ENCODE data around the genes ELMO1 and MPLKIP.

DNA sequence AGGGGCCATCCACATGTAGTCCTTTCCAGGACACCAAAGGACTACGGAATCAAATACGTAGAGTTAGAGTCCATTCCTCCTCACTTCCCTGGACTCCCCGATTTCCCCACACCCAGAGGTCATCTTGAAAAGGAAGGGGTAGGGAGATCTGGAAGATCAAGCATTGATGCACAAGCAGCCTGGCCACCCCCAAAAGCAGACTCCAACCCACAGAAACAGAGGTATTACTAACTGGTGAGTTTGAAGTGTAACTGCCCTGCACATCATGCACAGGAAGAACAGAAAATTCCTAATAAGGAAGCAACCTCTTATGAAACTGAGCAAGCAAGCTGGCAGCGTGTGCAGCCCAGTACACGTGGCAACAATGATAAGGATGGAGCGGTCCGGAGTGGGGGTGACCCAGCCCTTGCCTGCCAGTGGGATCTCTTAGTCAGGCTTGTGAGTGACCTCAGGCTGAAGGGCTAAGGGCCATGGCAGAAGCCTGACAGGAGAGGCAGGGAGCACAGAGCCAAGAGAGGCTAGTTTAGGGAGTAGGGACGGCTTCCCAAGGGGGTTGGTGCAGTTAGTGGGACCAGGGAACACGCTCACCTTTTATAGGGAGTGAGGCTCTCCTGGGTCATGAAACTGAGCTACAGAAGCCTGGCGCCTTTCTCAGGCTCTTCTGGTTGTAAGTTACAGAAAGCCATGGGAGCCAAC is 22.0 kb upstream of the AOAH start:
- PRO-cap, result no peak

DNA sequence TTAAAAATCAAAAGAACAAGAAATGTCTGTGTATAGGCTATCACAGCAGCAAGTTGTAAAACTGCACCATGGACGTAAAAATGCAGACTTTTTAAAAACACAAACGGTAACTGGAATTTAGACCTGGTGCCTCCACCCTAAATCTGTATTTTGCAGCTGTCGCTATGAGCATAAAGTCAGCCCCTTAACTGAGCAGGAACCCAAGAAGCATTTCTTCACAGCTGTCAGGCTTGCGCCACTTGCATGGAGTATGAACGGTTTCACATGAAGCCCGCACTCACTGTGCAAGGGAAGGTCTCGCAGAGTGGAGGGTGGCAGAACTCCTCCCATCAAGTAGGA is 58.6 kb downstream of the ELMO1 start:
- PRO-cap, result no peak

GRCh38 chr7:37392154-37392377 is 56.6 kb downstream of the ELMO1 start:
- PRO-cap, result no peak

DNA sequence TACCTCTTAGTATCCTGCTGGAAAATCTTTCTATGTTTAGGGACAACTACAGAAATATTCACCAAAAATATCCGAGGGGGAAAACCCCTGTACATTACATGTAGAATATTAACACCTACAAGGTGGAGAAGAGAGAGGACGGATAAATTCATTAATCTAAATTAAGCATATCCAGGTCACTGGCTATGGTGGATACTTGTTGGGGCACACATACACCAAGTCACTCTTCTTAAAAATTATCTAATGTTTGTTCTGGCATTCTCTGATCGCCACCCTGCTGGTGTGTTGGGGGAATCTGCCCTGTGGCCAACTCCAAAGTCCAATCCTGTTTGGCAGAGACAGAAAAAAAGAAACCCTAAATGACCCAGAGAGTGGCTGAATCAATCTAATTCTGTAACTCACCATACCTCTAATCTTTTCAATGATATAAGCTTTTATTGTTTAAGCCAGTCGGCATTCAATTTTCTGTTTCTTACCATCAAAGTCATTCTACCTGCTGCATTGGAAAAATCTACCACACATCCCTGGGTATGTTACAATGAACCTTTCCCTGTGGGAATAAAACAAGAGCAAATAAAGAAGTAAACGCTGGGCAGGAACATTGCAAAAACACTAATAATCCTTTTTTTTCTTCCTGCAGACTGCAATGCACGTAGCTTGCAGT is 34.3 kb downstream of the ELMO1 start:
- PRO-cap, result no peak

DNA sequence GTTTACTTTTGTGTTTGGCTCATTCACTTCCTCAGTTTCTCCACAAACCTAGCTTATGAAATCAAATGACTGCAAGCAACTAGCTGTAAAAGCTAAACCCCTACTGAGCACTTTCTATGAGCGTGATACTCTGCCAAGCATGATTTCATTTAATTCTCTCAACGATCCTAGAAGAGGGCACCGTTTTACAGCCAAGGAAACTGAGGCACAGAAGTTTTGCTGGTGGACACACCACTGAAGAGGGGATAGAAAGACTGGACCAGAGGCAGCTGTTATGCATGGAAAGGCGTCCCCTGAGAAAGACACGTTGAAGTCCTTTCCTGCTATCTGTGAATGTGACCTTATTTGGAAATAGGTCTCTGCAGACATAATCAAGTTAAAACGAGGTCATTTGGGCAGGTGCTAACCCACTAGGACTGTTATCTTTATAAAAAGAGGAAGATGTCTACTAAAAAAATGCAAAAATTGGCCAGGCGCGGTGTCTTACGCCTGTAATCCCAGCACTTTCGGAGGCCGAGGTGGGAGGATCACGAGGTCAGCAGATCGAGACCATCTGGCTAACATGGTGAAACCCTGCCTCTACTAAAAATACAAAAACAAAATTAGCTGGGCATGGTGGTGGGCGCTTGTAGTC is 31.6 kb downstream of the ELMO1 start:
- PRO-cap, result no peak

DNA sequence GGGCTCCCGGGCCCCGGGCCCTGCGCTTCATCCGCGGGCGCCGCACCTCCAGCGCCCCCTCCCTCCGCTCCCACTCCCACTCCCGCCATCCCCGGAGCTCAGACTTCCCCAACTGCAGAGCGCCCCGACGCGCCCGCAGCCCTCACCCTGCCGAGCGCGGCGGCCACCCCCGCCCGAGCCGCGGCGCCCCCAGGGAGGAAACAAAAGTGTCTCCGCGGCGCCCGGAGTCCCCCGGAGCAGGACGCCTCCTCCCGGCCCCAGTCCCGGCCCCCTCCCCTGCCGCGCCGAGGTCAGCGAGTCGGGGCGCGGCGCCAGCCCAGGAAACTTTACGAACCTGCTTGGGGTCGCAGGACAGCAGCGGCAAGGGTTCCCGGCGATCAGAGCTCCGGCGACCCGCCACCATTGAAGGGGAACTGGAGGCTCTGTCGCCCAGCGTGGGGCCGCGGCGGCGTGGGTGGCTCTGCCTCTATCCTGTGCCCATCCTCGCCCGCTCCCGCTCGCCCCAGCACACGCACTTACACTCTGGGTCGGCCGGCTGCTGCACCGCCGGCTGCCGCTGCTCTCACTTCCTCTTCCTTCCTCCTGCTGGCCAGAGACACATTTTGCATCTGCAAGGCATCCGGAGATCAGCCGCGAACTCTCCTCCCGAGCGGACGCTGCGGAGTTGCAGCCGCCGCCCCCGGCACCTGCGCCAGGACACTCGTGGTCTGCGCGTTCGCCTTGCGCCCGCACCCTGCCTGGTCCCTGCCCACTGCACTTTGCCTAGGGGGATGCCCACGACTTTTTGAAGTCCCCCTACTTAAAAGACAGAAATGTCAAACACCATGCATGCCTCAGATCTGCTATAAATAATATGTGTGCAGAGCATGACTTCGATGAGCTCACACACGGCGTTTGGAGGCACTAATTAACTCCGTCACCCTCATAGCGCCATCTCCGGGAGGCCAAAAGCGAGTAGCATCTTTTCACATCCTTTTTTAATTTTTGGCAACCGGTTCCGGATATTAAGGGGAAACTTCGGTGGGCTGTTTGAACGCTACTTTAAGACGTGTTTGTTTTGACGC is at the start of gene ELMO1:
Gene ELMO1, minus strand, starts transcription at position 524 of the 1,064 bp plus-strand sequence.
- PRO-cap, result bidirectional peak, plus-strand start at position 626 of the sequence, minus-strand start at position 568 of the sequence

- PRO-cap, result no peak
Measured at GRCh38 chr7:38185359-38185722, 7.3 kb downstream of the STARD3NL start.

DNA sequence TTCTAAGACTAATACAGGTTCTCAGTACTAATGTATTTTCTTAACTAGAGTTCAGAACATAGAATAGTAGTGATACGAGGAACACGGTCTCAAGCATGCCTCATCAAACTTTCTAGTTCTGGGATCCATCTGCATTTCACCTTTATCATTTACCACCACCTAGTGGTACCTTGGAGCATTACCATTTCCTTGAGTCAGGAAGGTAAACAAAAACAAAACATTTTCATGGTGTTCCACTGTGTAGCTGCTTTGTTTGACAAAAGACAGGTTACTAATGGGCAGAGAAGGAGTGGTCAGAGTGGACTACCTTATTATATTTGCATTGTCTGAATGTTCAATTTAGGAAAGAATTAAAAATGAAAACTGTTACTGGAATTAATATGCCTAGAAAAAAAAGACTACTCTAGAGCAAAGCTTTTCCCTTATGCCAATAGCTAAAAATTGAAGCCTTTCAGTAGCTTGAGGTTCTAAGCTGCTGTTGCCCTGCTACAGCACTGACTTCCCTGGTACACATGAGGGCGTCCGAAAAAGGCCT is 44.5 kb downstream of the STARD3NL start:
- PRO-cap, result no peak

DNA sequence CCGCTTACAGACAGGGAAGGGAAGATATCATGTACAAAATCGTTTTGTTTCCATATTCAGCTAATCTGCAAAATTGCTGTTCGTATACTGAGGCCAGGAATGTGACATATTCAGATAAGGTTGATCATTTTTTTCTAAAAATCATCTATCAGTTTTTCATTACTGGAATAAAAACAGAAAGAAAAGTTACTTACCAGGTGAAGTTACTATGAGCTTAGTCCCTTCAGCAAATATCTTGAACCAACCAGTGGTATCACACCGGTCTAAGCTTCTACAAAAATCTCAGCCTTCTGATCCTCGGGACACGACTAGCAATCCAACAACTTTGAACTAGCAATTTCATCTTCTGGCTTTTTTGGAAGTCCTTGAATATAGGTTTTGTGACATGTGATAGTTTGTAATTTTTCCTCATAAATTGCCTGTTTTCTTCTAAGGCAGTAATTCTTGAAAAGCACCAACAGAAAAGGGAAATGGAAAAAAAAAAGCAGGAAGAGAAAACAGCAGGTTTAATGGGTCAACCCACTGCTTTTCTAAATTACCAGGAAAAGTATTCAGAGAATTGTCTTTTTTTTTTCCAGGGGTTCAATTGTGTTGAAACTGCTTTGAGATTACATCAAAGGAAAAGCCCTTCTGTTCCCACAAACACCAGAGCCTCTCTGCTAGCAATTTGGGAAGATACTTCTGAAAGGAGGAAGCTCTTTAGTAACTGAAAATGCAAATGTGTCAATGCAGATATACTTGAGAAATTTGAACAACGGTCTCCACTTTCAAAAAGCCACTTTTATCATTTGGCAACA is 98.2 kb downstream of the STARD3NL start:
- PRO-cap, result no peak

DNA sequence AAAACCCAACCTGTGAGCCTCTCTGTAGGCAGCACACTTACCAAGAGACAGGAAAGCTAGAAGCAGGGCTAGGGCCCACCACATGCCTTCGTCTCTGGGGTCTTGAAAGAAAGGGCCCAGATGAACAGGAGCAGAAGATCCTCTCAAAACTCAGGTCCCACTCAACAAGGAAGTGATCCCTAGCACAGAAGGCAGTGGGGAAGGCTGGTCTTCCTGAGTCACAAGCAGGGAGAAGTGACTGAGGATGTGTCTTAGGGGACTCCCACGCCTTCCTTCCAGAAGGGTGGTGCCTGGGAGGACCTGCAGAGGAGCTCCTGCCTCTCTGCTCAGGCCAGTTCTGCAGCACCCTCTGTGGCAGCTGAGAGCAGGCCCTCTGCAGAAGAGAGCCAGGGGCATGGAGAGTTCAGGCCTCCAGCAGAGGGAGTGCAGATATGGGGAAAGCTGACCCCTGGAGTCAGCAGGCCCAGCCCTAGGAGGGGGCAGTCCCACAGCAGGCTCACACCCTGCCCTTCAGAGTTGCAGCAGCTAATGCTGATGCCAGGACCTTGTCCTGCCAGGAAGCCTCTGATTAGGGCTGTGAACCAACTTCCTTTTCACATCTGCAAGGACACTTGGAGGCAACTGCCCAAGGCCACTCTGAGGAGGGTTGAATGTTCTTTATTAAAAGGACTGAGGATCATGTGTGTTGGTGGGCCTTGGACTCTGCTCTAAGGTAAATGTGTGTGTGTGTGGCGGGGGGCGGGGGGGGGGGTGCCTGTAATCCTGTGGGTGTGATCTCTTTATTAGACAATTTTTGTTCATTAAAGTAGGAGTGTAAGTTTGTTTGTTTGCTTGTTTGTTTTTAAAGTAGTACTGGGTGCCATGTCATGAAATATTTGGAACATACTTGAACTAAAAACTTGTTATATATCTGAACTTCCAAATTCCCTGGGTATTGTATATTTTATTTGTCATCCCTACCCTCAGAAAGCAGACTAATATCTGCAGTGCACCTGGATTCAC is 163.3 kb downstream of the STARD3NL start:
- PRO-cap, result no peak

DNA sequence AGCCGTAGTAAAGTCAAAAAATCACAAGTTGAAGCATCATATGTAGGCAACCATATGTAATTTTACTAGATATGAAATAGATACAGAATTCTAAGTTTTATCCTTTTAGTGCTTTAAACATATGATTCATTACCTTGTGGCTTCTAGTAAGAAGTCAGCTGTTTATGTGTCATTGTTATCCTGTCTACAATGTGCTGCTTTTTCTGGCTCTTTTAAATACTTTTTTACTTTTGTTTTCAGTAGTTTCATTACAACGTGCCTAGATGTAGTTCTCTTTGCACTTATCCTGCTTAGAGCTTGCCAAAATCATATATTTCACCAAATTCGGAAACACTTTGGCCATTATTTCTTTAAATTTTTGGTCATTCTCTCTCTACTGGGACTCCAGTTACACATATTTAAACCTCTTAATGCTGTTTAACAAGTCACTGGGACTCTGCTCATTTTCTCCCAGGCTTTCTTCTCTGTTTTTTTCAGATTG is 26.4 kb downstream of the YAE1 start:
- PRO-cap, result no peak

- PRO-cap, result no peak
Measured at GRCh38 chr7:39696475-39697058, 73.2 kb downstream of the RALA start.

DNA sequence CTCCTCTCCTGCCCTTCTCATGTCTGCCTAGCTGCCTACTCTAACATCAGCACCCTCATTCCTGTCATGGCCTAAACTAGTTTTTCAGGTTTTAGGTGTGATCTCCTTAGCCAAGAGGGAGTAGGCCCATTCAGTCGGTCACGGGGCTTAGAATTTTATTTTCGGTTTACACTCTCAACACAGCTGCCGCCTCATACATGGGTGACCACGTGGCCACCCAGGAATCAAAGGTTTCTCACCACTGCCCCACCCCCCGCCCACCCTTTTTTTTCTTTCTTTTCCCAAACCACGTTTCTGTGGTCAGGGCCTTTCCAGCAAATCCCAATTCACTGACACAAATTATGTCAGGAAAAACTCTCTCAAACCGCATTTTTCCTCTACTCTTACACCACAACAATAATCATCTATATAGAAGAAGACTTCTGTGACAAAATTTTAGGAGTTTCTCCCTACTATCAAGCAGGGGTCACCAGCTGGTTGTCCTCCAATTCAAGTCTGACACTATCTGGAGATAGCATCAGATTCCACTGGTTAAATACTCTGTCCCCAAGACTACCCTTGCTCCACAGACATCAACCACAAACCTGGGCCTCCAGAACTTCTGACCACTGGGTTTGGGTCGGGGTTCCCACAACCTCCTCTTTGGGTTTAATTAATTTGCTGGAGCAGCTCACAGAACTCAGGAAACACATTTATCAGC is 97.4 kb downstream of the RALA start:
- PRO-cap, result no peak

- PRO-cap, result no peak
Measured at GRCh38 chr7:39733829-39734611, 110.6 kb downstream of the RALA start.

DNA sequence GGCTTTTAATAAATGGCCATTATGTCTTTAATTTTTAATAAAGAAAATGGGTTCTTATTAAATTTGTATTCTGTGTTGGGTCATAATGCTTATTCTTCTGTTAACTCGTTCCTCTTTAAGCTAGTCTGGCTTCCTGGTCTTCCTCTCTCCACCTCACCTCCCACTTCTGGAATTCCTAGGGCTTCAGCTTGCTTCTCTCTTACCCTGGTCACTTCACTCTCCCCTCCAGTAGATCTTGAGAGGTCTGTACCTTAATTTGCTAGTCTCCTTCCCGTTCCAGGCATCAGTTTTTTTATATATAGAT is 111.2 kb downstream of the RALA start:
- PRO-cap, result no peak

GRCh38 chr7:39854998-39855390 is 95.1 kb upstream of the CDK13 start:
- PRO-cap, result no peak

DNA sequence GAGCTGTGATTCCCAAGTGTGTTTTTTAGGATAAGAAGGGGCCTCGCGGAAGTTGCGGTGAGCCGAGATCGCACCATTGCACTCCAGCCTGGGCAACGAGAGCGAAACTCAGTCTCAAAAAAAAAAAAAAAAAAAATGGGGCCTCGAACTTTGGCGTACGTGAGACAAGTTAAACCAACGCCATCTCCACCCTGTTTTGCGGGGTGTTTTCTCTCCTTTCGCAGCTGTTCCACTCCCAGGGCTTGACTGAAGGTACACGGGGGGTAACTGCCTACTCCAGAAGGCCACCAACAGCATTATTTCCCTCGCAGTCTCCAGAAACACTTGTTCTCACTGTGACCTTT is 1.1 kb upstream of the CDK13 start:
- PRO-cap, result no peak

- PRO-cap, result no peak
Measured at GRCh38 chr7:39991713-39992067, 41.6 kb downstream of the CDK13 start.

DNA sequence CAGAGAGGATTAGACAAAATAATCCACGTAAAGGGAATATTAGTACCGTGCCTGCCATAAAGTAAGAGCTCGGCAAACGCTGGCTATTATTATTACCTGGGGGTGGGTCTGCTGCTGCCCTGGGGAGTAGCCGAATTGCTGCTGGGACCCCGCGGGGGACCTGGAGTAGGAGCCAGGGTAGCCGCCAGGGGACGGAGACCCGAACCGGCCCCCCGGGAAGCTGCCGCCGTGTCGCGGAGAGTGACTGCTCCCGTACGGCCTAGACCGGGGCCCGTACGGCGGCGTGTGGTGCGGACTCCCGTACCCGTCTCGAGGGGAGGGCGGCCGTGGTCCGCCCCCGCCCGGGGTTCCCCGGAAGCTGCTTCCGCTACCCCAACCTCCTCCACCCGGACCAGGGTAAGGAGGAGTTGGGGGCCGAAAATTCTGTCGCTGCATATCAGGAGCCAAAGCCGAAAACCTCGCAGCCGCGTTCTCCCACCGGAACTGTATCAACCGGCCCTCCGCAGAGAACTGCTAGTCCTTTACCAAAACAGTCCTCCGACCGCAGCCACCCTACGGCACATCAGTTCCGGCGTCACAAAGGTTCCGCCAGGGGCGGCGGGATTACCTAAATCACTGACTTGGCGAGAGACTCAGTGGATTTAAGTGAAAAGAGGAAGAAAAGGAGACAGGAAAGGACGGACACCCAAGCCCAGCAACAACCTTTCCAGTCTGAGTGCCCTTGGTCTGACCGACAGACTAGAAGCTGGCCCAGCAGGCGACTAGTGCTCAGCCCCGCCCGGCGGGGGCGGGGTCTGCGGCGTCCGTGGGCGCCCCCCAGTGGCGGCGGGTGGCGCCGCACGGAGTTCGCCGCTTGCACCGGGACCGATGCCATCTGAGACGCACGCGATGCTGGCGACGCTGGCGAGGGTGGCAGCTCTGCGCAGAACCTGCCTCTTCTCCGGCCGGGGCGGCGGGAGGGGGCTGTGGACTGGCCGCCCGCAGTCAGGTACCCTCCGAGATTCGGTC is at the start of gene MPLKIP:
Gene MPLKIP, minus strand, starts transcription at position 490 of the 1,008 bp plus-strand sequence.
- PRO-cap, result unidirectional peak, minus-strand start at position 485 of the sequence; bidirectional peak, plus-strand start at position 873 of the sequence, minus-strand start at position 713 of the sequence

DNA sequence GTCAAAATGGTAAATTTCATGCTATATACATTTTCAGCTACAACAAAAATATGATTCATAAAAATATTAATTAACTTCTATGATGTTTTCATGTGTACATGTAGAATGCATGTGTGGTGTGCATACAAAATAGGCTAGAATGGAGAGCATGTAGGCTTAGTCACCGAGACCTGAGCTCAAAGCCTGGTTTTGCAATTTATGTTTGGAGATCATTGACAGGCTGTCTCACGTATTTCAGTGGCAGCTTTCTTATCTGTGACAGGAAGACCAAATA is 625.7 kb downstream of the SUGCT start:
- PRO-cap, result no peak

Measured in gallbladder (tissue), 1 donor.